Ishikawa (cell line): Measurements from ENCODE around the genes HS6ST1 and POTEJ.

- RRBS = no CpG with 5 or more reads among the region's 12 CpGs
Observed at GRCh38 chr2:128307974-128308671, 10.5 kb downstream of the HS6ST1 start.

- RRBS = 1% methylated on average over 30 of the region's 79 CpGs
Observed at GRCh38 chr2:128318694-128319212, at the start of gene HS6ST1. Gene HS6ST1, minus strand, starts transcription at chr2:128318868.

DNA sequence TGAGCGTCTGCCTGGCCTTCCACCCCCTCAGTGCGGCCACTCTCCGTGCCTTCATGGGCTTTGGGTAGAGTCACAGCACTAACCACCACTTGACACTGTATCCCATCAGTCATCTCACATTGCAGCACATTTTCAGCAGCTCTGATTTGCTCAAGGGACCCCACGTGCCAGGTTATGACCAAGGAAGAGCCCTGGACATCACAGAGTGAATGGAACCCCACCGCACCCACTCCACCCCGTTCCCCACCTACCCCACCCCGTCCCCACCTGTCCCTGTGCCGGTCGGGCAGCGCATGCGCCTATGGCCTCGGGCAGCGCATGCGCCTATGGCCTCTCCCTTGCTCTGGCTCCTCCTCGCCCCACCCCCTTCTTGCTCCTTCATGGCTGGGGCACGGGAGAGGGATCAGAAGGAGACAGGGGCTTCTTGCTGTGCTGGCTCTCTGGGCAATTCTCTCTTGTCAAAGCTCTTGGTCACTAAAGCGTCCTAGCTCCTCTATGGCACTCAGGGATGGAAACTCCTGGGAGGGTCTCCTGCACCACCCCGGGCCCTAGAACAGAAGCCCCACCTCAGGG is 371.7 kb upstream of the HS6ST1 start:
- RRBS = no CpG with 5 or more reads among the region's 18 CpGs

- RRBS = 93% methylated on average over 3 of the region's 42 CpGs
Observed at GRCh38 chr2:129587302-129587842, 392.1 kb upstream of the RAB6C start.

DNA sequence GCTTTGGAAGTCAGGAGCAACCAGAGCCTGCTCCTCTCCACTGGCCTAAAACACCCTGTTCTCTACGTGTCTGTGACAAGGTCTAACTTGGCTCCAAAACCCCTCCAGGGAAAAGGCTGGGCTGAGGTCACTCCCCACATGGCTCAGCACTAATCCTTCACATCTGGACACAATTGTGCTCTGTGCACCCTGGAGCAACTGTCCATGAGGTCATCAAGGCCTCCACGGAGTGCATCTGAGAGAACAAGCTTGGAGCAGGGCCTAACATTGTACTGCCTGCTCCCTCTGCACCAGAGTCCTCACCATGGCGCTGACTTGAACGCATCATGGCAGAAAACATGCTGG is 49.8 kb upstream of the RAB6C start:
- RRBS = no CpG with 5 or more reads among the region's 4 CpGs

DNA sequence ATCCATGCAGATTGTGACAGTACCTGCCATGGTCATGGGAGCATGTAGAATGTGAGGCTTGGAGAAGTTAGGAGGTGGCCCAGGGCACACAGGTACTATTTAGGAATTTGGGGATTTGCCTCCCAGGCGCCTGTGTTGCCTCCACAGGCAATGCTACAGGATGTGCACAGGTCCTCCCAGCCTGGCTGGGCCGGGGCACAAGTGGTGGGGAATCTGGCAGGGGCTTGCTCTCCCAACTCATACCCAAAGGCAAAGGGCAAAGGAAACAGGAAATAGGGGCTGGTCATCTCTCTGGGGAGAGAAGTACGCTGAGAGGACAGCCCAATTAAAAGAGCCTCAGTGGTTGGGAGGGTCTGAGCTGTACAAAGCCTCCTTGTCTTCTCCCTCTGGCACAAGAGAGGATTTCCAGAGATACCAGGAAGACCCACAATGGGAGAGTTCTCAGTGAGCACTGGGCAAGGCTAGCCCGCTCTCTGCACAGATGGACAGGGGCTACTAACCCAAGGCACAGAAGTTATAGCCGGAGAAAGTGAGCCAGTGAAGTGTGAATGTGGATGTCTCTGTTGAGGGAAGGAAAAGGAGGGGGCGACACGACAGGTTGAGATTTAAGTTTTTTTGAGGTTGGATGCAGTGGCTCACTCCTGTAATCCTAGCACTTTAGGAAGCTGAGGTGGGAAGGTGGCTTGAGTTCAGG is 40.5 kb upstream of the RAB6C start:
- RRBS = no CpG with 5 or more reads among the region's 7 CpGs

- RRBS = no CpG with 5 or more reads among the region's 49 CpGs
Observed at GRCh38 chr2:130252708-130253705, 54.8 kb upstream of the TUBA3E start.

DNA sequence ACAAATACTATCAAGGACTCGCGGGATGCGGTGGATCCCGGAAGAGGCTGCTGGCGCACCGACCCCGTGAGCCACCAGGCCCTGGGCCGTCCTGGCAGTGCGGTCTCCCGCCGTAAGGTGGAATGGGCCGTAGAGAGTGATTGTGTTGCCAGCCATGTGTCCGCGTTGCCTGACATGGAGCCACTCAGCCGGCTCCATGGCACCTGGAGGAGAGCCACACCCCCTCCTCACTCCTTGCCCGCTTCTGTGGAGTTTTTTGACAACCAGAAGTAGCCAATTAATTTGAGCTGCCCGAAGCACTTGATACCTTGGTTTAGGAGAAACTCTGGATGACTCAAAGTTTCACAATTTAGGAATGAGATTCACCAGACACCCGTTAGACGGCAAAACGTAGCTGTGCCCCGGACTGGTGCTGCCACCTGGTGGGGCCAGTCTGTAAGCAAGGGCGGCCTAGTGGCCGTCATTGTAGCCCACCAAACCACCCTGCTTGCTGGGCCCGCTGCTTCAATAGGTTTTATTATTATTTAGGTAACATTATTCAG is 9.6 kb downstream of the CCDC115 start:
- RRBS = no CpG with 5 or more reads among the region's 24 CpGs

DNA sequence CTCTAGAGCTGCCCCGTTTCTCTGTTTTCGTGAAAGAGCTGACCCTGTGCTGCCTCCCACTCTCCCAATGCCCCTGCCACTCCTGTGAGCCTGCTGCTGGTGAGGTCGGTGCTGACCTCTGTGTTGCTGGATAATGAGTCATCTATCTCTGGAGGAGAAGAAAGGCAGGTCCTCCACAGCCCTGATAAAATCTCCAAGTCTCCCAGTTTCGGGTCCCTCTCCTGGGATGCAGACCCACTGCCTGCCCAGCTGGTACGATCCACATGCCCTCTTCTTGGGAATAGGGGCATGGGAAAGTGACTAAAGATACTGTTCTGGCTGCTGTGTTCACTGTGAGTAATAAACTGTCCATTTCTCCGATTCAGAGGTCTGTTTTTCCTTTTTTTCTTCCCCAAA is 19.2 kb downstream of the PTPN18 start:
- RRBS = no CpG with 5 or more reads among the region's 6 CpGs

GRCh38 chr2:130611136-130611650 is at the start of gene POTEJ:
Gene POTEJ, plus strand, starts transcription at chr2:130611440.
- RRBS = no CpG with 5 or more reads among the region's 16 CpGs

GRCh38 chr2:130785521-130786201 is 30.3 kb downstream of the AMER3 start:
- RRBS = no CpG with 5 or more reads among the region's 13 CpGs

GRCh38 chr2:130824404-130825137 is 12.1 kb upstream of the ARHGEF4 start:
- RRBS = no CpG with 5 or more reads among the region's 8 CpGs

- RRBS = no CpG with 5 or more reads among the region's 10 CpGs
Observed at GRCh38 chr2:130898379-130899184, 61.9 kb downstream of the ARHGEF4 start.

- RRBS = no CpG with 5 or more reads among the region's 4 CpGs
Observed at GRCh38 chr2:130967037-130967253, 126.3 kb downstream of the FAM168B start.

DNA sequence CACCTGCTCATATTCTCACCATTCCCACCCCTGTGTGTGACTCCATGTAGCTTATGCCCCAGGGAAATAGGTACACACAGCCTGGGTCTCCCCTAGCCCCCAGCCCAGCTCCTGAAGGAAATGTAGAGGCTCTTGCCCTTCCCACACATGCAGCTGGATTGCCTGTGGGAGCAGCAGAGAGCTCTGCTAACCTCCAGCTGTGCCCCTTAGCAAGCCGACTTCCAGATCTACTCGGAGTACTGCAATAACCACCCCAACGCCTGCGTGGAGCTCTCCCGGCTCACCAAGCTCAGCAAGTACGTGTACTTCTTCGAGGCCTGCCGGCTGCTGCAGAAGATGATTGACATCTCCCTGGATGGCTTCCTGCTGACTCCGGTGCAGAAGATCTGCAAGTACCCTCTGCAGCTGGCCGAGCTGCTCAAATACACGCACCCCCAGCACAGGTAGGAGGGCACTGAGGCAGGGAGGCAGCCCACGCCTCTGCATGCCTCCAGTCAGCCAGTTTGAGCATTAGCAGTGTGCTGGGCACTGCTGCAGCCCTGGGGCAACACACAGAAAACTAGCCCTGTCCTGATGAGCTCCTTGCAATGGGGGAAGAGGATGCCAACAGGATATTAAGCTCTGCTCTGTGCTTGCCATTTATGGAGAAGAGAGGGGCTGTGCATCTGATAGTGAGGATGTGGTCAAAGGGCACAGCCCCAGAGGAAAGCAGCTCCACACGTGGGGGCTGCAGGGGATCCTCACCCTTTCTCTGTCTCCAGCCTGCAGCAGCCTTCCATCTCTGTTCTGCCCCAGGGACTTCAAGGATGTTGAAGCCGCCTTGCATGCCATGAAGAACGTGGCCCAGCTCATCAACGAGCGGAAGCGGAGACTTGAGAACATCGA is 52.0 kb downstream of the FAM168B start:
- RRBS = 96% methylated on average over 3 of the region's 19 CpGs

GRCh38 chr2:131127054-131127488 is 21.9 kb downstream of the PLEKHB2 start:
- RRBS = no CpG with 5 or more reads among the region's 4 CpGs

- RRBS = no CpG with 5 or more reads among the region's 7 CpGs
Observed at GRCh38 chr2:131402564-131403197, 38.7 kb upstream of the RAB6D start.

GRCh38 chr2:131444684-131445295 is 31.1 kb upstream of the TUBA3D start:
- RRBS = 94% methylated on average over 13 of the region's 73 CpGs

- RRBS = no CpG with 5 or more reads among the region's 13 CpGs
Observed at GRCh38 chr2:131483905-131484350, 8.0 kb downstream of the TUBA3D start.

DNA sequence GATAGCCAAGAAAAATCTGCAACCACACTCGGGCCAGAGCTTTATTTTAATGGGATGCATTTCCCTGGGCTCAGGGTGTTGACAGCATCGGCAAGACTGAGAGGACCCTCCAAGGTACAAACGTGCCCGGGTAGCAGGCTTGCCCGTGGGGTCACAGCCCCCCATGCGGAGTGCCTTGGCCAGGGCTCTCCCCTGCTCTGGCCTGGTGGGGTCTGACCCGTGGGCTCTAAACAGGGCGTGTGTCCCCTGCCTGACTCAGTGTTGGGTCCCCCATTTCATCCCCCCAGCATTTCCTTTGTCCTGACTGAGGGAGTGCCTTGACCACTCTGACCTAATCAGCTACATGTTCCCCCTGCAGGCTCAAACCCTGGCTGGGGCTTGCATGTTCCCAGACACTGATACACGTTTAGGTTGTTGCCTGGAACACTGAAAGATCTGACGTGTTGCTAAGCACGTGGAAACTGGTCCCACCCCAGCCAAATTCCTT is 7.2 kb downstream of the MZT2A start:
- RRBS = no CpG with 5 or more reads among the region's 11 CpGs